ENCODE measurements around a stretch of chr14.

GRCh38 chr14:100486340-100486656 lies 100.9 kb downstream of the BEGAIN start:
- PRO-cap = no peak

DNA sequence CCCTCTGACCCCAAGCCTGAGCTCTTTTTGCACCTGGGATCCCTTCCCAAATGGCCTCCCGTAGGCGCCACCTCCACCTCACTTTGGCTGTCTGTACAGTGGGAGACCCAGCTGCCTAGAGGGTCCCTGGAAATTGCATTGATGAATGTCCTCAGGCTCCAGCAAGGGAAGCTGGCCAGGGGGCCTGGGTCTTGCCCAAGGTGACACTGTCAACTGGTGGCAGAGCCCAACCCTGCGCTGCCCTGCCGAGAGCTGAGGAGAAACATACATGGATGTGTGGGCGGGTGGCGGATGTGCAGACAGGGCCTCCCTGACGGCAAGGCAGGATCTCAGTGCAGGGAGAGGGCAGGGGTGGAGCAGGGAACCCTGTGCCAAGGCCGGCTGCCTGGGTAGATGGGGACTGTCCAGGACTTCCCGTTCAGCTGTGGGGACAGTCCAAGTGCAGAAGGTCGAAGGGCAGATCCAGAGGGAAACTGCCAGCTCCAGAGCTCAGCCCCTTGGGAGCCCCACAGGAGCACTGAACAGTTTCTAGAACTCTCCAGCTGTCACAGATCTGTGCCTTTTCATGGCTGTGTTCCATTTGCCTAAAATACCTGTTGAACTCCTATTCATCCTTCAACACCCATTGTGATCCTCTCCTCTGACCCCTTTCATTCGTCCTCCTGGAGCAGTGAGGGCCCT lies 53.1 kb downstream of the BEGAIN start:
- PRO-cap = no peak

DNA sequence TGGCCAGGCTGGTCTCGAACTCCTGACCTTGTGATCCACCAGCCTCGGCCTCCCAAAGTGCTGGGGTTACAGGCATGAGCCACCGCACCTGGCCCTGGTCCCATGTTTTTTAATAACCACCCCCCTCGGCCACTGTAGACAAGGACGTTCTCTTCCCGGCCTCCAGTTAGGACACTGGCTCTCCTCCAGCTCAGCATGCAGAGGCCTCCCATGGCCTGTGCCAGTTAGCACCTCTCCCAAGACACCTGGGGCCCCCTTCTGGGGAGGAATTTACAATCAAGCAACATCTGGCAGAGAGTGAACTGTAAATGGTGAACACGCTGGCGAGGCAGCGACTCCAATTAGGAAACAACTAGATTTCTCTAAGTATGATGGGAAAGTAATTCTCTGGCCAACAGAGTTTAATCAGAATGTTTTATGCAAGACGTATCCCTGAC lies 61.9 kb upstream of the DLK1 start:
- PRO-cap = no peak

DNA sequence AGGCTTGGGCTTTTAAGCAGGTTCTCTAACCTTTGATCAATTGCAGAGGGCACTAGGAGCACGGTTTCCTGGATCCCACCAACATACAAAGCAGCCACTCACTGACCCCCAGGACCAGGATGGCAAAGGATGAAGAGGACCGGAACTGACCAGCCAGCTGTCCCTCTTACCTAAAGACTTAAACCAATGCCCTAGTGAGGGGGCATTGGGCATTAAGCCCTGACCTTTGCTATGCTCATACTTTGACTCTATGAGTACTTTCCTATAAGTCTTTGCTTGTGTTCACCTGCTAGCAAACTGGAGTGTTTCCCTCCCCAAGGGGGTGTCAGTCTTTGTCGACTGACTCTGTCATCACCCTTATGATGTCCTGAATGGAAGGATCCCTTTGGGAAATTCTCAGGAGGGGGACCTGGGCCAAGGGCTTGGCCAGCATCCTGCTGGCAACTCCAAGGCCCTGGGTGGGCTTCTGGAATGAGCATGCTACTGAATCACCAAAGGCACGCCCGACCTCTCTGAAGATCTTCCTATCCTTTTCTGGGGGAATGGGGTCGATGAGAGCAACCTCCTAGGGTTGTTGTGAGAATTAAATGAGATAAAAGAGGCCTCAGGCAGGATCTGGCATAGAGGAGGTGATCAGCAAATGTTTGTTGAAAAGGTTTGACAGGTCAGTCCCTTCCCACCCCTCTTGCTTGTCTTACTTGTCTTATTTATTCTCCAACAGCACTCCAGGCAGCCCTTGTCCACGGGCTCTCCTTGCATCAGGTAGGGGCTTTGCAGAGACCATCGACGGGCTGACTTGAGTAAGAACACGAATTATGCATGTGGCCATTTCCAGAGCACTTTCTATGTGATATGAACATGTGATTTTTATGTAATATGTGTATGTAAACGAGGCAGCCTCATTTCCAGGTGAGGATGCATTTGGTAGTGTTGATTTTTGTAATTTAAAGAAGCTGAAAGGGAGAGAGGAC lies 74.2 kb downstream of the RTL1 start:
- PRO-cap = no peak

- PRO-cap = bidirectional peak, plus-strand start at chr14:100904638, minus-strand start at chr14:100904486
These were observed 1.0 kb upstream of the RTL1 start for GRCh38 chr14:100904358-100905089.

DNA sequence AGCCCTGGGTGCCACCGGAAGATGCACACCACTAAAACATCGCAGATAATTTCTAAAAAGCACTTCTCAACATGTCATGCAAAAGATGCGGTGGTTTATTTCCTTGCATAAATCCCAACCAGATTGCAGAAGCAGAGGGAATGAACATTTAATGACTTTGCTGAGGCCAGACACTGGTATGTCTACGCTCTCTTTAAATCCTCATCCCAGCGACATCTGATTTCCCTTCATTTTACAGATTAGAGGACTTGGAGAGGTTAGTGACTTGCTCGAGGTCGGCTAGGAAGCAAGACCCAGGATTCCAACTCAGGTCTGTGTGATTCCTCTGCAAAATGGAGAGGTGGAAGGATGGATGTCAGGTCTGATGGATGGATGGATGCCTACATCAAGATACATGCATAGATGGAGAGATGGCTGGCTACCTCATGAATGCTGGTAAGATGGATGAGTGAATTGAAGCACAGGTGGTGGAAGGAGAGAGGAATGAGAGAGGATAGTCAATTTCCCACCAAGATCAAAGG lies 3.2 kb upstream of the RTL1 start:
- PRO-cap = no peak

- PRO-cap = no peak
These were observed 287.7 kb upstream of the PPP2R5C start for GRCh38 chr14:101473817-101474130.

DNA sequence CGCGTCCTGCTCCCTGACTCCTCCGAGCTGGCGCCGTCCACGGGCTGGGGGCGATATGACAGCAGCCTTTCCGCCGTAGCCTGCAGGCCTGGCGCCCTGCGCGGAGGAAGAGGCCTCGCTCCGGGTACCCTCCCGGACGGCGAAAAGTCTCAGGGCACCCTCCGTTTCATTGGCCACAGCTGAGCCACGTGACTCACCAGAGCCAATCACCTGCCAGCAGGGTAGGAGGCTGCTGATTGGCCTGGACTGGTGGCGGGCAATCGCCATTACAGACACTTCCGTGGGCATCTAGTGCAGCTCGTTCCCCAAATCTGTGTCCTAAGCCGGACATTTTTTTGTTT lies 177.0 kb upstream of the PPP2R5C start:
- PRO-cap = no peak

DNA sequence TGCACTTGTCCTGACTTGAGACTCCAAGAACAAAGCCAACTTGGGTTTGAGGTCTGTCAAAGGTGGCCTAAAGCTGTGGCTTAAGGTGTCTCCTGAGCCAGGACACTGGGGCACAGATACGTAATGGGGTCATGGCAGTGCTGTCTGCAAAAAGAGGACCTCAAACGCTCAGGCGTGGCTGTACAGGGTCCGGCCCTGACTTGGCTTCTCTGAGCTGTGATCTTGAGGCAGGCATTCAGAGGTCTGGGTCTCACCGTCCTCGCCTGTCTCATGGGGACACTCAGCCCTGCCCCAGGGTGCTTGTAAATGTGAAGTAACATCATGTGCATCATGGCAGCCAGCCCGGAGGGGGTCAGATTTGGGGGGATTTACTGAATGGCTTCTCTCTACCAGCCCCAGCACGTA lies 171.5 kb upstream of the PPP2R5C start:
- PRO-cap = no peak

GRCh38 chr14:101689764-101690242 lies 71.7 kb upstream of the PPP2R5C start:
- PRO-cap = no peak

- PRO-cap = no peak
These were observed 48.0 kb upstream of the PPP2R5C start for GRCh38 chr14:101713414-101714026.

GRCh38 chr14:101717265-101717860 lies 44.1 kb upstream of the PPP2R5C start:
- PRO-cap = no peak

- PRO-cap = unidirectional peak, plus-strand start at chr14:101731920
These were observed 30.1 kb upstream of the PPP2R5C start for GRCh38 chr14:101731020-101732165.

DNA sequence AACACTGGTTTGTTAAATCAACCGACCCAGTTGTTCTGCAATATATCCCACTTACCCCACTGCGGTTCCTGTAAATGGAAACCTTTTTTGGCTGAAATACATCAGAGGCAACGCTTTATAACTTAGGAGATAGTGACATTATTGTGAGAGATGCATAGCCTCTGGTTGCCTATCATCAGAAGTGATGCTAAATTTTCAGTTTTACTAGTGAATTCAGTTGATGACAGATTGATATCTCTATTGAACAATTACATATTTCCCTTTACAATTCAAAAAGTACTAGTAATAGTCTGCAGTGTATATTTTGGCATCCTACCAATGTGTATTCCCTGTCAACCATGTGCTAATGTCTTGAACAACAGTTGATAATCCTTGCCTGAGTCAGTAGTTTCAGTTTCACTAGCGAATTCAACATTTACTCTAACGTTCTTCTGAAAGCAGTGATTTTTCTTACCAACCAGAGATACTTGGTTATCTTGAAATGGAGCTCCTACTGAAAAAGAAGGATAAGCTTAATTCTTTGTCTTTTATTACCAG lies 30.6 kb downstream of the PPP2R5C start:
- PRO-cap = no peak

DNA sequence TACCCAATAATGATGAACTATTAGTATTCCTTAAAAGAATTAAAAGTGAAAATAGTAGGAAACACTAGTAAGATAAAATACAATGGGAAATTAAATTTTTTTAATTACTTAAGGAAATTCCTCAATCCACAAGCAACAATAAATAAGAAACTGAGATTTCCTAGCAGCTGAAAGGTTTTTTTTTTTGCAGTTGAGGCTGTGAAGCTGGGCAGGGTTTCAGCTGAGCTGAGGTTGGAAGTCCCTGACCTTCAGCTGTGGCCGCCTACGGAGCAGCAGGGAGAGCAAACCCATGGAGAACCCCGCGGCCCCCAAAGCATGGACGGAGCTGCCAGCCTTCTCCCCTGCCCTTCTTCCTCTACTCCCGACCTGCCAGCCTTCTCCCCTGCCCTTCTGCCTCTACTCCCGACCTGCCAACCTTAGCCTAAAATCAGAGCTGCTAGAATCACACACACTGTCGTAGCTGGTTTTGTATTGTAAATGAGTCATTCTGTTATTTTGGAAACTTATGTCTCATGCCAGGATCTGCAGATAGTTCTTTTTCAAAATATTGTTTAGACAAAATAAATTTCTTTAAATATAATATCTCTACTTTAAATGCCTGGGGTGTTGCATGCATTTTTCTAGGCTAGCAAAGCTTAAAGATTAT lies 74.6 kb downstream of the PPP2R5C start:
- PRO-cap = no peak

- PRO-cap = no peak
These were observed 78.3 kb downstream of the PPP2R5C start for GRCh38 chr14:101839669-101840260.

- PRO-cap = no peak
These were observed 92.8 kb downstream of the PPP2R5C start for GRCh38 chr14:101854123-101854857.

DNA sequence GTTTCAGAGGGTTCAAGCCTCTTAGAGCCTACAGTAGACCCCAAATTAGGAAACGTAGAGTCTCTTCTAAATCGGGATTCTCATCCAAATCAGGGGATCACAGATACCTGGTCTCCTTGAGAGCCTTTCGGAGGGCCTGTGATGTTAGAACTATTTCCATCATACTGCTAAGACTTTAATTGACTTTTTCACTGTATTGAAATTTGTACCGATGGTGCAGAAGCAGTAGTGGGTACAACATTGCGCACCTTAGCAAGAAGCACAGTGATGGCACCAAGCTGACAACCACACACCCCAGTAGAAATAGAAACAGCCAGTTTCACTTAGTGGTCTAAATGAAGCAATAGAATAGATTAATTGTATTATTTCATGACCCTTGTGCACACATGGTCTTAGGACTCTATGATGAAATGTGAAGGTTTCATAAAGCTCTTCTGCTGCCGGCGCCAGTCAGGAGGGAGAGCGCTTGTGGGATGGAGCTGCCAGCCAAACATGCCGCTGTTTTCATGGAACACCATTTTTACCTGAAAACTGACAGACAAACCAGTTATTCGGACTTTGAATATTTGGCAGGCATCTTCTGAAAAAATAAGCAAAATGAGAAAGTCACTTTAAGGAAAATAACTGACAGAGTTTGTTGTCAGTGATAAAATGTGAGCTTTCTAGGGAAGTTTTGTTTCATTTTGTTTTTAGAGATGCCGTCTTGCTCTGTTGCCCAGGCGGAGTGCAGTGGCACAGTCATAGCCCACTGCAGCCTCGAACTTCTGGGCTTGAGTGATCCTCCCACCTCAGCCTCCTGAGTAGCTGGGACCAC lies 99.9 kb downstream of the PPP2R5C start:
- PRO-cap = no peak

DNA sequence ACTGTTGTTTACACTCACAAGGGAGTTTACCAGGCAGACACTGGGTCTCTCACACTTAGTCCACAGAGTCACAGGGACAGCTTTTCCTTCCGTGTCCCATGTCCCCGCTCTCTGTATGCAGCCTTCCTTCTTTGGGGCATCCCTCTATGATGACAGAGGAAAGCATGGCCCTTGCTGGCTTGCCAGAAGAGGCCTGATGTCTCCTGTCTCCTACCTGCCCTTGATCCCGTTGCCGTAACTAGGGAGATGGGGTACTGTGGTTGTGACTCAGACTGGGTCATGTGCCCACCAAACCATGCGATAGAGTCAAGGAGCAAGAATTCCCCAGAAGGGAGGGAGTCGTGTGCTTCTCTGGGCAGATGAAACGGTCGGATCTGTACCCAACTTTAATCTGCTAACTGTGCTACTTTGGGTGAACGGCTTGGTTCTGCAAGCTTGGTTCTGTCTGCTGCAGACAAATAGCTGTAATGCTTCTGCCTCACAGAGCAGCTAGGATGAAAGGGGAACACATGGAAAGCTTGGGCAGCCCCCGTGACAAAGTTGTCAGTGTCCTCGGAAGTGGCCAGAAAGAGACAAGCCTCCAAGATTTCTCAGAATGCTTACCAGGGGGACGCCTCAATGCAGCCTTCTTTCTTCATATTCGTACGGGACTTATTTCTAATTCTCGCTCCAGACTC lies 99.0 kb upstream of the DYNC1H1 start:
- PRO-cap = no peak

GRCh38 chr14:101881384-101881884 lies 82.9 kb upstream of the DYNC1H1 start:
- PRO-cap = no peak